Non-pigmented ciliary epithelial cell (primary cell): ENCODE measurements around the genes CNDP1 and PTGR3.

DNA sequence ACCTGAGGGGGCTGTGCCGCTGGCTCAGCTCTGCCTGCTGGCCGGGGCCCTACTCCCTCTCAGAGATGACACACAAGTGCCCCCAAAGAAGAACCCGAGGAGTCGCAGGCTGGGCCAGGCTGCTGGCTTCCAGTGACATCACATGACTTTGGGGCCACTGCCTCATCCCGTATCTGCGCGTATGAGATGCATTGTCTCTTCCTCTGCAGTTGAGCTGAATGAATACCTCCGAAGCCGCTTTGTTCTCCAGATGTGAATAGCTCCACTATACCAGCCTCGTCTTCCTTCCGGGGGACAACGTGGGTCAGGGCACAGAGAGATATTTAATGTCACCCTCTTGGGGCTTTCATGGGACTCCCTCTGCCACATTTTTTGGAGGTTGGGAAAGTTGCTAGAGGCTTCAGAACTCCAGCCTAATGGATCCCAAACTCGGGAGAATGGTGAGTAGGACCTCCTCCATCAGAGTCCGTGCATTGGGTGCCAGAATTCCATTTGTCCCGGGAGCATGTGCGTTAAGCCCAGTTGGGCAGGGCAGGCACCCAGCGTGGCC lies at the start of gene CNDP1:
TSS of gene CNDP1 (plus strand) at position 249 of the 550 bp plus-strand sequence.
- RRBS: no CpG with 5 or more reads among the region's 17 CpGs

DNA sequence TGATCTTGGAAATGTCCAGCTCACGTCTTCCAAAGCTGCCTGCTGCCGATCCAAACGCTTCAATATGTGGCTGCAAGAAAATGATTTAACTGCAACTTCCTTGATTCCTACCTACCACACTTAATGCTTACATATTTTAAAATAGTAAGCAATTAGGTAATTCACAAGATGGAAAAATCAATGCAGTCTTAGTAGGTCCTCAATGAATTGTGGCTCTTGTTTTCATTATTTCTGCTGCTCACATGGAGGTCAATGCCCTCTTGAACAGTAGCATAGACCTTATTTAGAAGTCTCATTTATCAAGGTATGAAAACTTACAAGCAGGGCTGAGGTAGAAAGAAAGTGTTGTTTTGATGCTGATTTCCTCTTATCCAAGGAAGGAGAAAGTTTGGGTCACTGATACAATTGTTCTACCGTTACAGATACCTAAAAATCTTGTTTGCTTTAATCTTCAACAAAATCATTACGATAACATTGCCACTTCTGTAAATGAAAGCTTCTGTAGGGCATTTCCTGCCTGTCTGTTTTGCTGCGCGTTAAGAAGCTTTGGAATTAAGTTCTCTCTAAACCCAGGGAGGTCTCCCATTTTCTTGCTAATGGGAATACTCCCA lies 258.7 kb downstream of the PTGR3 start:
- RRBS: no CpG with 5 or more reads among the region's 7 CpGs

DNA sequence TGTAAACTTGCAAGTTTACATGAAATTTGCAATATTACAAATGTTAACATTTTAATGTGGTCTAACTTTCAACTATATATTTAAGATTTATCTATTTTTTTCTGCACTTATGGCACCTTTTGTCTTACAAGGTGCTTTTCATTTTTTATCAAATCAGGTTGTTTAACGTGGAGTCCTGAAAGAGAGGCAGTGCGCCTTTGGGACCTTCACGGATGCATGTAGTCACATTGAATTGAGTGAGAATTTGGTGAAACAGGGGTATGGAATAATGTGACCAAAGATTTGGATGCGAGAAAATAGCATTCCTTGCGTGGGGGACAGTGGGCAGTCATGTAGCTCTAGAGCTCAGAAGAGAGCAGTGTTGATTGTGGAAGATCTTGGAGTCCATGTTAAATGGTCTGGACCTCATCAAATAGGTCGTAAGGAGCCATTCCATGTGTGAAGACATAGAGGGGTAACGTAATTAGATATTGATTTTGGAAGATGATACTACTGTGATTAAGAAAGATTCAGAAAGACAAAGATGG lies 231.0 kb downstream of the PTGR3 start:
- RRBS: no CpG with 5 or more reads among the region's 7 CpGs

- RRBS: 77% methylated on average over 2 of the region's 15 CpGs
These were observed 156.6 kb downstream of the PTGR3 start for GRCh38 chr18:75052210-75052798.

- RRBS: 2% methylated on average over 73 of the region's 129 CpGs
These were observed at the start of gene PTGR3 for GRCh38 chr18:75208798-75209892. Gene PTGR3 (minus strand): TSS chr18:75209139.

DNA sequence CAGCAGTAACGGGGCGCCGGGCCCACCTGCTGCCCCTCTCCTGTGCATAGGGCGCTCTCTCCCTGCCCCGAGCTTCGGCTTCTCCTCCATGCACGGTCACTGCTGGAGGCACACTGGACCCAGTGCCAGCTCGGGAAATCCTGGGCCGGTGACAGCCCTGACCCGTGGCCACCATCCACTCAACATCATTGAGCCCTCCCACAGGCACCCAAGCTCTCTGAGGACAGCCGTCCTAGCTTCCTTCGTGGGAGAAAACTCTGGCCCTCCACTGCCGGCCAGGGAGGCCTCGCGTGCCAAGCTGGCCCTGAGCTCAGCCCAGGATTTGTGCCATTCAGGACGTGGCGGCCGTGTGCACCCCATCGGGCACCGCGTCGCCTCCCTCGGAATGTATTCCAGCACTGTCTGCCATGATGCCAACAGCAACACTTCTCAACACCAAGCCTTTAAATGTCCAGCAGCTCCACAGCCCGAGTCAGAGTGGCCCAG lies 35.8 kb downstream of the ZNF516 start:
- RRBS: no CpG with 5 or more reads among the region's 24 CpGs

GRCh38 chr18:76483096-76484135 lies 11.6 kb downstream of the ZNF516 start:
- RRBS: no CpG with 5 or more reads among the region's 25 CpGs

GRCh38 chr18:76492618-76493496 lies 2.2 kb downstream of the ZNF516 start:
- RRBS: no CpG with 5 or more reads among the region's 51 CpGs

GRCh38 chr18:76493521-76493815 lies 1.6 kb downstream of the ZNF516 start:
- RRBS: no CpG with 5 or more reads among the region's 3 CpGs

GRCh38 chr18:76495422-76496031 lies 485 bp upstream of the ZNF516 start:
- RRBS: 1% methylated on average over 13 of the region's 36 CpGs

- RRBS: 20% methylated on average over 1 of the region's 27 CpGs
These were observed 27.0 kb upstream of the ZNF516 start for GRCh38 chr18:76521706-76522785.

GRCh38 chr18:76610763-76611501 lies 115.9 kb upstream of the ZNF516 start:
- RRBS: 73% methylated on average over 1 of the region's 15 CpGs

DNA sequence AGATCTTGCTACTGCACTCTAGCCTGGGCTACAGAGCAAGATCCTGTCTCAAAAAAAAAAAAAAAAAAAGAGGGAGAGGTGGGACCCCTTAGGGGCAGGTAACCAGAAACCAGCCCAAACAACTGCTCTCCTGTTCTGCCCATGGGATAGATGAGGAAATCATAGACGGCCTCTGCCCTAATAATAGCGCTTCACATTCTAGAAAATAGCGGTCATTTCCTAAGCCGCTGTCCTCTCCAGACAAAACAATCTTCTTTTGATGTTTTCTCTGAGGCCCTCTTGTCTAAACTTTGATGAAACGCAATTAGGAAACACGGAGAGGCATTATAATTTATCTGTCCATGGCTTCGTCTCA lies 151.8 kb upstream of the ZNF236 start:
- RRBS: no CpG with 5 or more reads among the region's 7 CpGs

- RRBS: no CpG with 5 or more reads among the region's 21 CpGs
These were observed 125.0 kb upstream of the ZNF236 start for GRCh38 chr18:76697021-76698192.

DNA sequence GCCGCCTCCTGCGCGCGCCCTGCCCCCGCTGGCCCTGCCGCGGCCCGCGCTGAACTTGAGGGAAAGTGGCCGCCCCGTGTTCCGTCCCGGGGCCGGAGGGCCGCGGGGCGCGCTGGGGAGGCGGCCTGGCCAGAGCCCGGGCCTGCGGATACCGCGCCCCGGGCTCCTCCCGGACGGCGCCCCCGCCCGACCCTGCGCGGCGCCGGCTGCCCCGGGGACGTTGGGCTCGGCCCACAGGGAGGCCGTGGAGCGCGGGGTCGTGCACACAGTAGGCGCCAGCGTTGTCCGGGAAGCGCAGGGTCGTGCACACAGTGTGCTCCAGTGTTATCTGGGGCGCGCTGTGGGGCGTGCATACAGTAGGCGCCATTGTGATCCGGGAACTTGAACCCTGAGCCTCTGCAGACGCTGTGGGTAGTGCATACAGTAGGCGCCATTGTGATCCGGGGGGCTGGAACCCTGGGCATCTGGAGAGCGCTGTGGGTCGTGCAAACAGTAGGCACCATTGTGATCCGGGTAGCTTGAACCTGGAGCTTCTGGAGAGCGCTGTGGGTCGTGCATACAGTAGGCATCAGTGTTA lies 674 bp downstream of the ZNF236 start:
- RRBS: 3% methylated on average over 22 of the region's 58 CpGs

DNA sequence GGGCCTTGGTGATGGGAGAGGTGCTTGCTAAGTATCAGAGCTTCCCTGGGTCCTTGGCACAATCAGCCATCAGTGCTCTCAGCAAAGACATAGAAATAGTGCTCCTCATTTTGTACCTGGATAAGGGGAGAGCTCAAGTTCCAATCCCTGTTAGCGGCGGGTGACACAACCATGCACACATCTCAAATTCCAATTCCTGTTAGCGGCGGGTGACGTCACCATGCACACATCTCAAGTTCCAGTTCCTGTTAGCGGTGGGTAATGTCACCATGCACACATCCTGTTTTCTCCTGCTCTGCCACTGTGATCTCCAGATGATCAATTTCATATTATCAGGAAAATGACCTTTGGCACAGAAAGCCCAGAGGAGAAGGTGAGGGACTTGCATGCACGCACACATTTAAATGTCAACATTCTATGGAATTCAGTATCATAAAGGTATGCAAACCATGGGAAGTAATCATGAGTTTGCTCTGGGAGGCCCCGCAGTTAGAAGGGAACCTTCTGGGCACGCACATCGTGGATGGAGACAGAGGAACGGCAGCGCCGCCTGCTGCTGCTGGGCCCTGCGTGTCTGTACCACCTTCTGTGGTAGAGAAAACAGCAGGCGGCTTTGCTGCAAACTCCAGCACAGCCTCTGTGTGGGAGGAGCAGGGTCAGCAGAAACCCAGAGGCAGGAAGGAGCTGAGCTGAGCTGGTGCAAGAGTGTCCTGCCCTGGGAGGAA lies 77.8 kb downstream of the MBP start:
- RRBS: no CpG with 5 or more reads among the region's 15 CpGs

DNA sequence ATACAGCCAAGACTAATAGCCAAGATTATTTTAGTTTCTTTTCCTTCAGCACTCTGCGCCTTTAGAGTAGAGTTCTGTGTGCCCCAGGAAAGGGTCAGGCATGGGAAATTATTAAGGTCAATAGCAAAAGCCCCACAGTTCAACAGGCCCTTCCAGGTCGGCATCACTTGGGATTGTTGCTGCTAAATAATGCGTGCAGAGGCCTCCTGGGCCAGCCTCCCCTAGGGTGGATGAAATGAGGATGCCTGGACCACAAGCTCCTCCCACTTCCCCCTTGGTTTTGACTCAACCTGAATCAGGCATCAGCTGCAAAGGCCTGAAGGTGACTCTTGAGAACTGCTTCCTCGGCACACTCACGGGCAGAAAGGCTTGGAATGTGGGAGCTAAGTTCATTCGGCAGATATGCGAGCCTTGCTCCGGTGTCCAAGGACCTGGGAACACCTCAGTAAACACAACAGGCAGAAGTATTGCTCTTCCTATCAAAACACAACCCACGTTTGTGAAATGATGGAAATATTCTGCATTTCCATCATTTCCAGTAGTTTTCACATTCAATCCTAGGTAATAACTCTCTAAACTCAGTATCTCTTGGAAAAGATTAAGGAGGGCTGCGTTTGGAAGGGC lies 69.3 kb downstream of the MBP start:
- RRBS: no CpG with 5 or more reads among the region's 10 CpGs

GRCh38 chr18:77073479-77074244 lies 58.9 kb downstream of the MBP start:
- RRBS: no CpG with 5 or more reads among the region's 10 CpGs

- RRBS: no CpG with 5 or more reads among the region's 11 CpGs
These were observed 4.5 kb downstream of the MBP start for GRCh38 chr18:77127806-77128805.

DNA sequence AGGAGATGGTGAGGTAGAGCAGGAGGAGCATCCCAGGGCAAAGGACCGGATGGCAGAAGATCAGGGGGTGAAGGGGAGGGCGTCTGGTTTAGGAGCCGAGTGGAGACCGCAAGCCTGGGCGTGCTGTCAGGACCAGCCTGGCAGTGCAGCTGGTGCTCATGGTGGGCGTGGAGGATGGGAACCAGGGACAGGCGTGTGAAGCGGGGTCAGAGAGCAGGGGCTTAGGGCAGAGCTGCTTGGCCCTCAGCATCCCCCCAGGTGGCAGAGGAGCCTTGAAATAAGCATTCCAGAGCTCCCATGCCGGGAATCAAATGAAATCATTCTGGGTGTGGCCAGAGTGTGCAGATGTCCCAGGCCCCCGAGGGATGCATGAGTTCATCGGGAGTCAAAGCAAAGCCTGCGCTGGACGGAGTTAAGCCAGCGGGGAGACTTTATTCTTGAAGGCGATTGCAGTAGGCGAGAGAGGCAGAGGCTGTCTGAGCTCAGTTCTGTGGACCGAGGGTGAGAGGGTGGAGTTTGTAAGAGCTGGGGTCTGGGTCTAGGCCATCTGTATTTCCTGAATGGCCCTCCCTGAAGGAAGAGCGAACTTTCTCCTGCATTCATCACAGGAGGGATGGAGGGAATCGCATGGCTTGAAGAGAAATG lies 33.1 kb upstream of the MBP start:
- RRBS: no CpG with 5 or more reads among the region's 19 CpGs